A673 (cell line): ENCODE results near the genes PIGH, RDH11 and ZFYVE26.

- PRO-cap: bidirectional peak, plus-strand start at chr14:67279332, minus-strand start at chr14:67279223
These were observed 37.9 kb downstream of the PALS1 start for GRCh38 chr14:67278950-67279624.

- PRO-cap: bidirectional peak, plus-strand start at chr14:67359165, minus-strand start at chr14:67359105
These were observed 766 bp downstream of the ATP6V1D start for GRCh38 chr14:67358802-67359274.

GRCh38 chr14:67416074-67416767 lies 4.3 kb upstream of the PLEK2 start:
- PRO-cap: no peak

DNA sequence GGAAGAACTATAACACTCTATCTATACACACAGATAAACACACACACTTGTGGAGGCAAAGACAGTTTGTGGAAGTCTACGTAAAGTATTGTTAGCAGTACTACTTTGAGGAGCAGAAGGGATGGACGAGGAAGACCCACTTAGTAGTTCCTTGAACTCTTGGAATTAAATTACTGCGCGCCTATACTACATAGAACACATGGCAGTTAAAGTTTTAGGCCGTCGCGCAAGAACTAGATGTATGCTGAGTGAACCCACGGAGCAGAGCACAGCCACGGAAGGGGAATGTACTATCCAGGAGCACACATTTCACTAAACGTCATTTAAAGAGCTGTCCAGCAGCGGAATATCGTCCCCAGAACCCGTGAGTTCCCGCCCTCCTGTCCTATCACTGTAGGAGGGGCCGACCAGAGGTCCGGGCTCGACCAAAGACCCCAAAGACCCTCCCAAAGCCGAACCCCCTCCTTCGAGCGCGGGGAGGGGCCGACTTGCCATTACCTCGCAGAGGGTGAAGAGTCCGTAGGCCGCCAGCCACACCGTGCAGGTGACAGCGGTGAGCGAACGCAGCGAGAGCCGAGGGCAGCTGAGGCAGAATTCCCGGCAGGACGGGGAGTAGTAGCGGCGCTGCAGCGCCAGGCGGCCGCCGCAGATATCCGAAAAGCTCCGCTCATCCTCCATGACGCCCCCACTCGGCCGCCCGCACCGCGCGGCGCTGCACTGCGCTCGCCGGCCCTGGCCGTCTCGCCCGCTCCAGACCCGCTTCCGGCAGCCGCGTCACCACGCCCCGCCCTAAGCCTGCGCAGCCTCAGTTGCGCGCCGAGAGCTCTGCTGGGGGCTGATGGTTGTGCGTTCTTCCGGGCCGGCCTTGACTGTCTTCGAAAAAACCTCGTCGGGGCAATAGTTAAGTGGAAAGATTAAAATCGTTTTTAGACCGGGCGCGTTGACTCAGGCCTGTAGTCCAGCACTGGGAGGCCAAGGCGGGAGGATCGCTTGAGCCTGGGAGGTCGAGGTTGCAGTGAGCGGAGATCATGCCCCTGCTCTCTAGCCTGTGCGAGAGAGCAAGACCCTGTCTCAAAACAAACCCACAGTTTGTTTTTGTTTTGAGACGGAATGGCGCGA lies at the start of gene PIGH:
TSS of gene PIGH (minus strand) at position 743 of the 1,119 bp plus-strand sequence.
- PRO-cap: bidirectional peak, plus-strand start at position 322 of the sequence, minus-strand start at position 321 of the sequence; bidirectional peak, plus-strand start at position 808 of the sequence, minus-strand start at position 706 of the sequence

GRCh38 chr14:67620787-67621071 lies 1.0 kb downstream of the ARG2 start:
- PRO-cap: no peak

DNA sequence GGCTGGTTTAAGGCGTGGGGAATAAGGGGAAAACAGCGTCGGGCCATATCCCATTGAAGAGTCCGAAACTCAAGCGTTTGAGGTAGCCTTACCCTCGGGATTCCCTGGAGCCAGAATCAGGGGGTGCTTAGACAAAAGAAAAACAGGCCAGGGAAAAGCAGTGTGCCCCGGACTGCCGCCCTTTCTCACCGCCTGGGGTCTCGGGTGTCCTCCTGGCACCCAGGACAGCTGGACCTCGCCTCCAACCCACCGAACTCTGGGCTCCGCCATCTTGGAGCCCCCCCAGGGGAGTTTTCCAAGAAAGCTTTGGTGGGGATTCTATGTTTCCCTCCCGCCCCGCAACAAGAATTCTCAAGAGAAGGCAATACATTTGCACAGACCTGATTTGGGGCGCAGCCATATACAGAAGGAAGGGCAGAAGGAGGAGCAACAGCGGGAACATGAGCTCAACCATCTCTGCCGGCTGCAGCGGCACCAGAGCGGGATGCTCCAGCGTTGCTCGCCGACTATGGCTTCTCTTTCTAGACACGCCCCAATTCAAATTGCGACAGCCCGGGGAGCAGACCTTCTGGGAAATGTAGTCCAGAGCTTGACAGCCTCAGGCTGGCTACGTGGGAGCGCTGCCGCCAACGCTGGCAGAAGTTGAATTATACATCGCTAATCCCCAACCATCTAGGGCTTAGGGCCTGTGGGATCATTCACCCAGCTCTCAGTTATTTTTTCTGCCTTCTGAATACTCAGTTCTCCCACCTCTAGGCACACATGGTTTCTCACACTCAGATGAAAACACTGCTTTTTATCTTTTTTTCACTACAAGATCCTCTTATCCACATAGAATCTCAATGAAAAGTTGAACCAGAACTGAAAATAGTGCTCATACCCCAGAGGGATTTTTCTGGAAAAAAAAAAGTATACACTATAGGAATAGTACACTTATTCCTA lies at the start of gene RDH11:
TSS of gene RDH11 (minus strand) at position 515 of the 942 bp plus-strand sequence.
- PRO-cap: bidirectional peak, plus-strand start at position 675 of the sequence, minus-strand start at position 481 of the sequence

- PRO-cap: no peak
These were observed 20.6 kb downstream of the RDH12 start for GRCh38 chr14:67722237-67722822.

GRCh38 chr14:67816427-67817433 lies at the start of gene ZFYVE26:
Gene ZFYVE26, minus strand, starts transcription at chr14:67816590.
- PRO-cap: bidirectional peak, plus-strand start at chr14:67816742, minus-strand start at chr14:67816565

DNA sequence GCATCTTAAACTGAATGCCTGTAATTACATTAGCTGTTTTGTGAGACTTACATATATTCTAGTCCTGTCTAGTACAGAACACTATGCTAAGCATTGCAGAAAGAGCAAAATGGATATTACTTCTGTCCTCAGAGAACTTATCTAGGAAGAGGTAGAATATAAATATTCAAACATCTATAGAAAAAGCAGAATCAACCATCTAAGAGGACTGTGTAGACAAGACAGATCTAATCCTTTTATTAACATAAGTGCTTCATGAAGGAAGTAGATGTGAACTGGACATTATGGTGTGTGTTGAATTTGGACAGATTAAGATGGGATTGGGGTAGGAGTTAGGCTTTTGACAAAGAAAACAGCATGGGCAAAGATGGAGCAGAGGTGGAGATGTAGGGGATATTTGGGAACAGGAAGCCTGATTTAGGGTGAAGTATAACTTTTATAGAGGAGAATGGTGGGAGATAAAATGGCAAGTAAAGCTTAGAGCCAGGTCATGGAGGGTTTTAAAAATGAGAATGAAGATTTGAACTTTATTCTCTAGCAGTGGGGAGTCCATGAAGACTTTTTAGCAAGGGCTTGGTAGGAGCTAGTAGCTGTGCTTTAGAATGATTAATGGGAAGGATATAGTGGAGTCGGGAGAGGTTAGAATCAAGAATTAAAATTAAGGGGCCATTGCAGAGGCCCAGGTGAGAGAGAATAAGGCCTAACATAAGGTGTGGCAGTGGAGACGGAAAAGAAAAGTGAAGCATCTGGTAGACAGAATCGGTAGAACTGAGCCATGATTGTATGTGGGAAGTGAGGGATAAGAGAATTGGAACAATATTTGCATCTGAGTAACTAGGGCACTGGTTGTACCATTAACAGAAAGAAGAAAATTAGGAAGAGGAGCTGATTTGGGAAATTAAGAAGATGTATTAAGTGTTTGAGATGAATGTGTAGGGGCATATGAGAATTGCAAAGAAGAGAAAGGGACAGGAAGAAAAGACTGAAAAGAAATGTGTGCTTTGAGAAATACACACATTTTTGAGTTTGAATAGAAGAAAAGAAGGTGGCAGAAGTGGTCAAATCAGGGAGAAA lies 133.7 kb downstream of the RAD51B start:
- PRO-cap: no peak

GRCh38 chr14:67954472-67955089 lies 135.0 kb downstream of the RAD51B start:
- PRO-cap: no peak

GRCh38 chr14:68198510-68199388 lies 379.2 kb downstream of the RAD51B start:
- PRO-cap: no peak

- PRO-cap: no peak
These were observed 380.2 kb downstream of the RAD51B start for GRCh38 chr14:68199595-68200423.

DNA sequence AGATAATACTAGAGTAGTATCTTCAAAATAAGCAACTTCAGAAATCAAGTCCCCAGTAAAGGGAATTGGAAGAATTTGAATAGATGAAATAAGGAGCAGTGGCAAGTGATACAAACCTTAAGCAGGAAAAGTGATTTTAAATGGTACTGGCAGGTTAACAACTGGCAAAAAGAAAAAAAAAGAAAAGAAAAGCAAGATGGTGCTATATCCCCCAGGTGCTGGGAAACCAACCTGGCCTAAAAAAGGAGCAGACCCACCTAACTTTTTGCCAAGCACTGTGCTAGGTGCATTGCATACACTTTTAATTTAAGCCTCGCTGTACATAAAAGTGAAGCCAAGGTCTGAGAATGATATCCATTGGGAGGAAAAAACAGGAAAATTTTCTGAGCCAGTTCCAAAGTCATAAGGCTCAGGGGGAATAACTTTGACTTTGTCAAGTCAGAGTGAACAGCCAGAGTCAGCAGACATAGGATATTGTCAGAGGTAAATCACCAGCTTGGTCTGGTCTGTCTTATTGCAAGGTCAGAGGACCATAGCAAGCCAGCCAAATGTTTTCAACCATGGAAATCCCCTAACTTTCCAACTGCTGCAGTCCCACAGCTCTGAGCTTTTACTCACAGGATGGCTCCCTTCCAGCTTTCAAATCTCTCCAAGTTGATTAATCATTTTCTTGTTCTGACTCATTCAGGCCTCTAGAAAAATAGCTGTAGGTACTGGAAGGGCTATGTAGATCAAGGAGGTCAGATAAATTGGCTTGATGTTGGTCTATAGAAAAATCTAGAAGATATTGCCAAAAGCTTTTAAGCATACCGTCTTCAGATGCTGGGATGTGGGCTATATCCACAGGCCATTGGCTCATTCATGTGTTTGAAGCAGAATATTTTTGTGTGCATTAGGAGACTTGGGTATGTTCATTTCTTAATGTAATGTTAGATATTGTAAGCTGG lies 412.9 kb downstream of the RAD51B start:
- PRO-cap: no peak

DNA sequence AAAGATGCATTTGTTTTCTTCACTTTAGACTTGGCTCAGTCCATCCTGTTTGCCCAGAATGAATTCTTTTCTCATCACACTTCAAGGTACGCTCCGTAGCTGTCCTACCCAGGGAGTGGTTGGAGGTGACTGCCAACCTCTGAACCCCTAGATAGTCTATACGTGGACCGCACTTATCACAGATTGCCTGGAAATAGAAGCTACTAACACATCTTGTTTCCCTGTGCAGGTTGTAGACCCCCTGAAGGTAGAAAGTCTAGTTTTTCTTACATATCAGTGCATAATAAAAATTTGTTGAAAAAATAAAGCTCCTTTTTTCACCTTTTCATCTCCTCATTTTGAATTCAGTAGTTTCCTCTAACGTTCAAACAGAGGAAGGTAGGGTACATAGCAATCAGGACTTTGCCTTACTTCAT lies 422.6 kb downstream of the RAD51B start:
- PRO-cap: no peak

GRCh38 chr14:68245700-68246068 lies 426.1 kb downstream of the RAD51B start:
- PRO-cap: no peak

DNA sequence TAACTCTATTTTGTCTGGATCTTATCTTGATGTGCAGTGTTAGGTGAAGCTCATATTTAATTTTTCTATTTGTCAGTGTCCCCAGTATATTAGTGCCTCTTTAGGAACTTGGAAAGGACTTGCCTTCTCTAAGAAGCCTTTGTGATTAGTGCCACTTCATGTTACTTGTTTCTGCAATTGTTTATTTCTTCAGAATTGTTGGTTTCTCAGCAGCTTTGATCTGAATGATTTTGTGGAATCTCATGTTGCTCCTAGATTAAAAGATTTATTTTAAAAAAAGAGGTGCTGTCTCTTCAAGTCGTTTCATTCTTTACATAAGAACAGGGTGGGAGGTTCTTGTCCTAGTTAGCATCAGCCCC lies 434.4 kb downstream of the RAD51B start:
- PRO-cap: no peak

- PRO-cap: no peak
These were observed 415.5 kb downstream of the ZFP36L1 start for GRCh38 chr14:68377195-68378021.

DNA sequence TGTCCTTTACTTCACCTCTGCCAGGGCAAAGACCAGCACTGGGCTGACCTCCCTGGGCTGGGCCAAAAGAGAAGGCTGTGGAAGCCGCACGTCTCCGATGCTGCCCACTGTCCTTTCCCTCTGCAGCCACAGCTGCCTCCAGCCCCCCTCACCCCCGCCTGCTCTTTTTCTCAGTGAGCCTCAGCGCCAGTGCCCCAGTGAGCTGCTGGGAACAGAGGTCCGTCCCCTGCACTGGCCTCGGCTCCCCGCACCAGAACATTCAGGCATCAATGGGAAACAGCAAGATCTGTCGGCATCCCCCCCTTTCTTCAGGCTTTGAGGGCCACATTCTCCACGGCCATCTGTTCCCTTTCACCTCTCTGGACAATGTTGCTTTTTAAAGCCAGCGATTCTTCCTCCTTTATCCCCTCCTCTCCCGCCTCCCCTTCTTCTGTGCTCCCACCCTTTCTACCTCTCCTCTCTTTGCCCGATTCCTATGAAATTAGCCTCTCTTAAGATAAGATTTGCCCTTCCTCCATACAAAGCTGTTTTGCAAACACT lies 398.0 kb downstream of the ZFP36L1 start:
- PRO-cap: no peak

DNA sequence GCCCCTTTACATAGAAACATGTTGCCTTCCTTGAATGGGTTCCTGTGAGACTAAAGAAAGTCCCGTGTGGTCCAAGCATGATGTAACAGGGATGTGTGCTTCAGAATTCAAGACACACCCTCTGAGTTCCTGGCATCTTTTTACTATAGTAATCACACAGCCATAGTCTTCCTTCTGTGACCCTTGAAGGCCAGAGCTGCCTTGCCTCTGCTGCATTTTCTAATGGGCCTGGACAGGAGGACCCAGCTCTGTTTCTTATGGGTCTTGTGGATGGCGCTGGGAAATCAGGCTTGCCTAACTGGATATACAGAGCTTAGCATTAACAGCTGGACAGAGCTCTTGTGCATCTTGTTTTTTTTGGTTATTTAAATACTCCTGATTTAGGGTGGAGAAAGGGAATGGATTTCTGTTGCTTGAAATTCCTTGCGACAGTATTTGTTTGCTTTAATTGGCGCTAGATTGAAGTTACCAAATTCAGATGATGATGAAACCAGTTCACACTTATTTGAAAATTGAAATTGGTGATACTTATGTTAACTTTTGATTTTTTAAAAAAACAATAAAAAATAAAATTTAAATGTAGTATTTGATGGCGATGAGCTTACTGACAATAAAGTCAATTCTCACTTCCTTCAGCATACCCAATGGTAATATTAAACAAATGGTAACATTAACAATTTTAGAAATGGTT lies 340.9 kb downstream of the ZFP36L1 start:
- PRO-cap: no peak

DNA sequence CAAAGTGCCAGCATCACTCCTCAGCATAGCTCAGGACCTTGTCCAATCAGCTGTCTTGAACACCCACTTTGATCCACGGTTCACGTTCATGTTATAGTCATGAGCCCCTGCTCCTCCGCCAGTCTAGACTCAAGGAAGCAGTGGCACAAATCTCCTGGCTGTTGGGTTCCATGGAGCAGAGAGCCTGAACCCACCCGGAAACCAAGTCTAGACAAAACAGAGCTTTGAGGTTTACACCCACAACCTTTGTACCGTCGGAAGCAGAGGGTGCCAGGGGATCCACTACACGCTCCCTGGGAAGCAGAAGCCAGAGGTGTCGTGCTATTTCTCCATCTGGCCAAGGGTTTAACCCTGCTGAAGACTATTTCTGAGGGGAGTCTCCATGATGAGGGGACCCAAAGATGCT lies 285.1 kb downstream of the ZFP36L1 start:
- PRO-cap: no peak